ENCODE measurements around the genes MTHFS and MEX3B.

DNA sequence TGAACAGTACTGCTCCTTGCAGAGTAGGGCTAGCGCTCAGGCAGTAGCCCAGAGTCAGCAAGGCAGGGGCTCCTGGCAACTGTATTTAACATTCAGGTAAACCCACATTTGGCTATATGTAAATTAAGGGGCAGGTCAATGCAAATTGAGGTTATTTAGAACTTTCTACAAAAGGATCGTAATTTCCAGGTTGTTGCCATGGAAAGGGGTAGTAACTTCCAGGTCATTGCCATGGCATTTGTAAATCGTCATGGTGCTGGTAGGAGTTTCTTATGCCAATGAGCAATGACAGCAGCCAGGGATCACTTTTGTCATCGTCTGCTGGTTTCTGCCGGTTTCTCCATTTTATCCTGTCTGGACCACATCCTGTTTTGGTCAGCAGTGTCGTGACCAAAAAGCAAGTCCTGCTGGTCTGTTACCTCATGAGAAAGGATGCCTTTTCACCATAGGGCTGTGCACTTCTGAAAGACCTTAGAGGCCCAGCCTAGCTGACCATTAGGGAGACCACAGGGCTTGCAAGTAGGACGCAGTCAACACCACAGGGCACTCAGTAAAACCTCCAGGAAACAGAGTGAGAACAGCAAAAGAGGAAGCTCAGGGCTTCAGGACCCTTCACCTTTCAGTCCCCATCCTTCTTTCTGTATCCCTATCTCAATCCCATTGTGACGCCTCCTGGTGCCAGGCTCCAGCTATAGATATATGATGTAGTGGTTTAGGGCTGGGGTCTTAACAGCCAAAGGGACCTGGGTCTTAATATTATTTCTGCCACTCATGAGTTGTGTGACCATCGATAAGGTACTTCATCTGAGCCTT lies 24.1 kb downstream of the MTHFS start:
- RRBS = no CpG with 5 or more reads among the region's 9 CpGs

- RRBS = 22% methylated on average over 9 of the region's 39 CpGs
These were observed 428 bp downstream of the MTHFS start for GRCh38 chr15:79896270-79896902.

GRCh38 chr15:79896903-79897775 lies at the start of gene MTHFS:
Gene MTHFS, minus strand, starts transcription at chr15:79897014.
- RRBS = 28% methylated on average over 28 of the region's 68 CpGs

DNA sequence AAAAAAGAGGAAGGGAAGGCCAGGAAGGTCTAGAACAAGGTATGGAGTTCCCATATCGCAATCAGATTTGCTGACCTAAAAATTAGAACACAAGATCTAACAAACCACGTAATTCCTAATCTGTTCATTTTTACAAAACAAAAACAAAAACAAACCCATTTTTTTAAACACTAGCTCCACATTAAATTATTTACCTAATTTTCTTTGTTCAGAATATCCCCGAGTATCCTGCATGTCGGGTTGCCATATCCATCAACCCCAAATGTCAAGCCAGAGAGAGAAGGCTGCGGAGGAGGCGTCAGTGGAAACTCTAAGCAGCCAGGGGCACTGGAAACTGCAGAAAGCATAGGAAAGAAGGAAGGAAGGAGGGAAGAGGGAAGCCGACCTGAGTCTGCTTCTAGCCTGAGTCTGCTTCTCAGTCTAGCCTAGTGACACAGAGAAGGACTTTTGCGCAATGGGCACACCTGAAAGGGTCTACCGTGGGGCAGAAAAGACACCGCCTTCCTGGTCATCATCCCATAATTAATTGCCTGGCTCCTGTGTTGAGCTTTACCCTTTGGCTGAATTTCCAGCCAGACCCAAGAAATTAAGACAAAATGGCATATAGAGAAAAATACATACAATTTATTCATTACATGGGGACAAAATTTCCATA lies 10.6 kb downstream of the BCL2A1 start:
- RRBS = no CpG with 5 or more reads among the region's 10 CpGs

- RRBS = no CpG with 5 or more reads among the region's 2 CpGs
These were observed 7.4 kb upstream of the BCL2A1 start for GRCh38 chr15:79978418-79978711.

- RRBS = no CpG with 5 or more reads among the region's 2 CpGs
These were observed 39.1 kb upstream of the FAH start for GRCh38 chr15:80113573-80114199.

GRCh38 chr15:80343232-80343716 lies 60.9 kb upstream of the ARNT2 start:
- RRBS = no CpG with 5 or more reads among the region's 5 CpGs

DNA sequence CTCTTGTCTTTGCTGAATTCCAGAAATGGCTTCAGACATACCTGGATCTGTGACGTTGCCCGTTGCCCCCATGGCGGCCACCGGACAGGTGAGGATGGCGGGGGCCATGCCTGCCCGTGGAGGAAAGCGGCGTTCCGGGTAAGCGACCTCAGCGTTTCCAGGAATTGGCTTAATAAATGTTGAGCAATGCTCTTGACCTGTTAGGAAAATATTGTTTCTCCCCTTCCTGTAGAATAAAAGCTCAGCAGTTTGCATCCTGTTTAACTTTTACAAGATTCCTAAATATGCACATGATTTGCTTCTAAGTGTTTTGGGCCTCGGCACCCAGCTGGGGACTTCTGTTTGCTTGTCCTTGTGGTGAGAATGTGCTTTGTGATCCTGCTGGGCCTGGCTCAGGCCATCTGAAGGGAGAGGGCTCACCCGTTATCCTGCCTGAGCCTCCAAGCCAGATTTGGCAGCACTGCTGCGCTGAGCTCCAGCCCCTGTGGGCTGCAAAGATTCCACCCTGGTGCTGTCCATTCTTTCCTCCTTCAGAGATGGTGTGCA lies 46.7 kb downstream of the ARNT2 start:
- RRBS = 93% methylated on average over 6 of the region's 14 CpGs

DNA sequence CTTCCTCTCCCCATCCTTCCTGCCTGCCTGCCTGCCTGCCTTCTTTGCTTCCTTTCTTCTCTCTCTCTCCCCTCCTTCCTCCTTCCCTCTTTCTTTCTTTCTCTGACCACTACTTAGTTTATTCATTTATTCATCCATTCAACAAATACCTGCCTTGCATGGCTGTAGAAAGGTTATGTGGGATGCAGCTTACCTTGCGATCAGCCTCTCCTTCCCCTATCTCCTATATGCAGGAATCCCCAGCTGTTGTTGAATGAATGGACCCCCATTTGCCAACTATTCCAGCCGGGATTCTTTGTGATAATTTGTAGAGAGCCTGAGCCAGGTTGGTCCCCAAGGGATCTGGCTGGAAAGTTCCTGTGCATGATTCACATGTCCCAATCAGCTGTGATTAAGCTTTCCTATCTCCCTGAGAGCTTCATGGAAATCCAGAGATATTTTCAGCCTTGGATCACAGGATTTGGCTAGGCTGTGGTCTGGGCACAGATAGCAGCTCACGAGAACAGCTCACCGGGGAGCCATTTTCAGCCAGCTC lies 76.6 kb downstream of the ARNT2 start:
- RRBS = no CpG with 5 or more reads among the region's 4 CpGs

GRCh38 chr15:80682000-80682874 lies 12.9 kb upstream of the ABHD17C start:
- RRBS = no CpG with 5 or more reads among the region's 6 CpGs

DNA sequence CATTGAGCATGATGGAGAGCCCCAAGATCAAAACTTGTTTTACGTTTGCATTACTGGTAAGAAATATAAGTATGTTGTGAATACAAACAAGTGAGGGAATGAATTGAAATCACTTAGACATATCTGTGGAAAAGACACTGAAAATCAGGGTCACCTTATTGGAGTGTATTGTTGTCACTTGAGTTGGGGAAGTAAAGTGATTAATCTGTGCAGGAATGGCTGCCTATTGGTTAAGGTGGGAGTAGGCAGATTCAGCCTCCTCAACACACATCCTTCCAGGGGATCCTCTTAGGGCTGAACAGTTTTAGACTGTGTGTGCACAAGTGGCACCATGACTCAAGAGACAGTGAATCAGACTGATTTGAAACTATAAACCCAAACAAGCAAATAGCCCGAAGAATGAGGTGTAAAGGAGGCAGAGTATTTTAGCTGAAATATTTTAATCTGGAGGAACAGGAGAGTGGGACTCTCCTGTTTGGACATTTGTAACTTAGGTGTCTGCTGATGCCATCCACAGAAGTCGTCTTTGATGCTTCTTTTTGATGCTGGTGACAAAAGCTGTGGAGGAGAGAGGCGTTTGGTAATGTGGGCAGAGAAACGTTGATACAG lies 4.9 kb downstream of the ABHD17C start:
- RRBS = no CpG with 5 or more reads among the region's 5 CpGs

DNA sequence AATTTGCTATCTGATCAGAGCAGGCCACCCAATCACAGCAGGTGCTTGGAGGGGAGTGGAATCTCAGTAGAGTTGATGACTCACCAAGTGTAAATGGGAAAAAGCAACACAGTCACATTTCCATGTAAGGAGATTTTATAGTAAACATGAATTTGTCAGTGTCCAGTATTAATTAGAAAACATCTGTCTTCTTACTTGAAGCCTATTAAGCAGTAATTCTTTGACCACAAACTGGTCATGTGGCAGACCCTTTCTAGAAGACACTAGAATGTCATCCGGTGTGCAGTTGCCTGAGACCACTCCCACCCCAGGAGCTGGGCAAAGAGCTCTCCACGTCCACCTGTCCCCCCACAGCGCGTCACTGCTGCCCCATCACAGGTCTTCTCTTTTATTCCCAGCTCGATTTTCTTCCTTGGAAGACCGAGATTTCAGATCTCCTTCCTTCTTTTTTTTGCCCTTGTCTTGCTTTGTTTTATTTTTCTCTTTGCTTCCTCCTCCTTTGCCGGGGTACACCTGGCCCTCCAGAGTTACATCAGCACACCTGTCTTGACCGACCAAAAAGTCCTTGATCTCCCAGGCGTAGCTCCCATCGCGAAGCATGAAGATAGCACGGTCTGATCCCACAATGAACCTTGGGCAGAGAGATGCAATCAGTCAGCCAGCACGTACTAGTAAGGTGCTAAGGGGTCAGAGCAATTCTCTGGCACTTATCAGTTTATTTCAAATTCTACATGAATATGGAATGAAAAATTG lies 10.6 kb downstream of the MESD start:
- RRBS = no CpG with 5 or more reads among the region's 13 CpGs

- RRBS = 7% methylated on average over 2 of the region's 7 CpGs
These were observed 13.6 kb upstream of the IL16 start for GRCh38 chr15:81183104-81183529.

DNA sequence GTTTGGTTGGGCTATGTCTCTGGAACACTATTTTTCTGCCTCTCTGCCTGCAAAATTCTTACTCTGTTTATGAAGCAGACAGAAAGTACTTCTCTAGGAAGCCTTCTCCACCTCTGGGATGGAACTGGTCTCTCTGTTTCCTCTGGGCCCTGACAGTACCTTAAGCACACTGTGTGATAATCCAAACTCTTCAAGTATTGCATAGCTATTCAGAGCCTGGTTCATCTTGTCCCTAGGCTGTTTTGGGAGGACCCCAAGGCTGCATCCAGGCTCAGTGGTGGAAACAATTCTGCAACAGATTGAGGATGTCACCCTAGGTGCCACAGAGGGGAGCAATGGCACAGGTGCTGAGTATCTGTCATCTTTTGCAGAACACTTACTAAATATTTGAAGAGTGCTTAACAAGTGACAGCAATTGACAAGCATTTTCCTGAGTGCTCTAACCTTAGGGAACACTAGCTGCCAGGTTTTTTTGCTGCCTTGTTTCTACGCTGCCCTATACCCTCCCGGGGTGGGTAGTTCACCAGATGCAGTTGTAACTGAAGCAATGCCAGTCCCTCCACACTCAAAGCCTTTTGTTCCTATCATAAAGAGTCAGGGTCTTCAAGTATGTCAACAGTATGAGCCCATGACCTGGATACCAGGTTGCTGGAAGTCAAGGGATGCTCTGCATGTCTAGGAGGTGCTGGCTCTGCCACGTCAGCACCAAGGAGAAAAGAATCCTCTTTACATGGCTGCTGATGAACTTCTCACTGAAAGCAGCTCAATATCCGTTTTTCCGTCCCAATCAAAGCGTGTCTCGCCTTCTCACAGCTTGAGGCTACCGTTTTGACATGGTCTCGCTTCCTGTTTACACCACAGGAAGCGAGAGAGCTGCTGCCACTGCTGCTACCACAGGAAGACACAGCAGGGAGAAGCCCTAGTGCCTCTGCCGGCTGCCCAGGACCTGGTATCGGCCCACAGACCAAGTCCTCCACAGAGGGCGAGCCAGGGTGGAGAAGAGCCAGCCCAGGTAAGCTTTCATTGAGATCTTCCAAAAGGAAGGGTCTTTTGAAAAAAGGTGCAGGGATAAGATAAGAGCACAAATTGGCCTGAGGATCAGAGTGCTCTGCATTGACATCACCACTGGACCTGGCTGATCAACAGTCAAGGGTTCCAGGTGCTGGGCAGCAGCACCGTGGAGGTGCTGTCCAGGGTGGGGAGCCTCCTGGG lies 27.5 kb downstream of the STARD5 start:
- RRBS = no CpG with 5 or more reads among the region's 14 CpGs

GRCh38 chr15:81870847-81871453 lies 174.9 kb downstream of the MEX3B start:
- RRBS = no CpG with 5 or more reads among the region's 30 CpGs

GRCh38 chr15:82022129-82022554 lies 23.7 kb downstream of the MEX3B start:
- RRBS = no CpG with 5 or more reads among the region's 1 CpG

DNA sequence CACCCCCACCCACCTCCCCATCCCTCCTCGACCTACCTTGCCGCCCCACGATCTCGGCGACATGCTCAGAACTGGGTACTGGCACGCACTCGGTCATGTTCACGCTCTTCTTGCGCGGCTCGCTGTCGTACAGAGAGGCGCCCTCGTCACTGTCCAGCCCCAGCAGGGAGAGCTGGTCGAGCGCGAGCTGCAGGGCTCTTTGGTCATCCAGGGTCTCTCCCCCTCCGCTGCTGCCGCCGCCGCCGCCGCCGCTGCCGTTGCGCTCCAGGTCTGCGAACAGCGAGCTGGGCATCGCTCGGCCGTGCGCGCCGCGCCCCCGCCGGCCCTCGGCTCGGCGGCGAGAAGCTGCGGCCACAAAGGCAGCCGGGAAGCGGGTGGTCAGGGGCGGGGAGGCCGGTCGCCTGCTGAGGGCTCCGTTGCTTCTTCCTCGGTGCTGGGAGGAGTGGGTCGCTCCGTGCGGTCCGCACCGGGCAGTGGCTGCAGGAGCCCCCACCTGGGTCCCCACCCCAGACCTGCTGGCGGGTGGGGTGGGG lies 338 bp downstream of the MEX3B start:
- RRBS = 4% methylated on average over 16 of the region's 55 CpGs

DNA sequence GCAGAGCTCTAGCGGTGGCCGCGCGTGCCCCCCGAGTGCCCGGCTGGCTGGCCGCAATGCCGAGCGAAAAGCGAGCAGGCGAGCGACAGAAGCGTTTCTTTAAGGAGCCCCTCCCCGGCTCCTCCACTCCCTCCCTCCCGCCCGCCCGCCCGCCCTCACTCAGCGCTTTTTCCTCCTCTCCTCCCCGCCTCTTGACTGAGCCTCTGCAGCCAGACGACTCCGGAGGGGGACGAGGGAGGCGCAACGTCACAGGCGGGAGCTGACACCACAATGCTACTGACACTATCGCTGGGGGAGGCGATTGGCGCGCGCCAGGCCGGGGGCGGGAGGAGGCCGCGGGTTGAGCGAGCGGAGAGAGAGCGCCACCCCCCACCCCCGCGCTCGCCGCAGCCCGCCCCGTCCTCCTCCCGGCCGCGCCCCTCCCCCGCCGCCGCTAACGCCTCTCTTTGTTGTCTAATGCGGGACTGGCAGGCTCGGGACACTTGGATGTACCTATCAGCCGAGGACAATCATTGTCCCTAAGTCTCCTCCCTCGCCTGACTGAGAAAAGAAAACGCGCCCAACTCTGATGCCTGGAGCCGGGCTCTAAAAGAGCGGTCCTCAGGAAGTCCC lies at the start of gene MEX3B:
Gene MEX3B (minus strand): TSS at position 72 of the 612 bp plus-strand sequence.
- RRBS = 2% methylated on average over 39 of the region's 59 CpGs

DNA sequence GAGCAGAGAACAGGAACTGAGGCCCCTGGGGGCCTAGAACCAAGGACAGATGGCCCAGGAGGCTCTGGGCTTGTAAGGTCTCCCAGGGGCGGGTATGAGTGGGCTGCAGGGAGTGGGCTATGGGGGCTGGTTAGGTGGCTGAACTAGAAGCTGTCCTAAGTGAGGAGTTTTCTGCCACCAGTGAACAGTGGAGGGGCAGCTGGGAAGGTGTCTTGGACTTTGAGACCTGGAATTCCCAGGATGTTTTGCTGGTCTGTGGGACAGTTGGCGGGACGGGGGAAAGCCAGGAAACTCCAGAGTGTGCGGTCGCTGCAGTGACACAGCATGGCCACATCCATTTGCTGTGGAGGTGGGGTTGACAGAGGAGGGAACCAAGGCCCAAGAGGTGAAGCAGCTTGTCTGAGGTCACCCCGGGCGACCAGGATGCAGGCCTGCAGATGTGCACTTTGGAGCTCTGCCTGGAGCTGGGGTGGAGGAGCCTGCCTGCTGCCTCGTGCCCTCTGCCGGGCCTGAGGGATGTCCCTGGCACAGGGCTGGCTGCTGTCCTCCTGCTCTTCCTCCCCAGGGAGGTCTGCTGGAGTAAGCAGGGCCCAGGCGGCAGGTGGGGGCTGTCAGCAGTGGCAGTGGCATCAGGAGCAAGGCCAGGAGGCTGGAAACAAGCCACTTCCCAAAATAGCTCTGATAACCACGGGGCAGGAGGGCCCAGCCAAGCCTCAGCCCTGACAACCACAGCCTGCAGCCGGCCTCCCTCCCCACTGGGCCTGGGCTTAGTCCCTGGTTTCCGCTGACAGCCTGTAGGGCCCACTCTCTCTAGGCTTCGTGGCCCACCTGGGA lies 16.2 kb downstream of the GOLGA6L10 start:
- RRBS = no CpG with 5 or more reads among the region's 14 CpGs

DNA sequence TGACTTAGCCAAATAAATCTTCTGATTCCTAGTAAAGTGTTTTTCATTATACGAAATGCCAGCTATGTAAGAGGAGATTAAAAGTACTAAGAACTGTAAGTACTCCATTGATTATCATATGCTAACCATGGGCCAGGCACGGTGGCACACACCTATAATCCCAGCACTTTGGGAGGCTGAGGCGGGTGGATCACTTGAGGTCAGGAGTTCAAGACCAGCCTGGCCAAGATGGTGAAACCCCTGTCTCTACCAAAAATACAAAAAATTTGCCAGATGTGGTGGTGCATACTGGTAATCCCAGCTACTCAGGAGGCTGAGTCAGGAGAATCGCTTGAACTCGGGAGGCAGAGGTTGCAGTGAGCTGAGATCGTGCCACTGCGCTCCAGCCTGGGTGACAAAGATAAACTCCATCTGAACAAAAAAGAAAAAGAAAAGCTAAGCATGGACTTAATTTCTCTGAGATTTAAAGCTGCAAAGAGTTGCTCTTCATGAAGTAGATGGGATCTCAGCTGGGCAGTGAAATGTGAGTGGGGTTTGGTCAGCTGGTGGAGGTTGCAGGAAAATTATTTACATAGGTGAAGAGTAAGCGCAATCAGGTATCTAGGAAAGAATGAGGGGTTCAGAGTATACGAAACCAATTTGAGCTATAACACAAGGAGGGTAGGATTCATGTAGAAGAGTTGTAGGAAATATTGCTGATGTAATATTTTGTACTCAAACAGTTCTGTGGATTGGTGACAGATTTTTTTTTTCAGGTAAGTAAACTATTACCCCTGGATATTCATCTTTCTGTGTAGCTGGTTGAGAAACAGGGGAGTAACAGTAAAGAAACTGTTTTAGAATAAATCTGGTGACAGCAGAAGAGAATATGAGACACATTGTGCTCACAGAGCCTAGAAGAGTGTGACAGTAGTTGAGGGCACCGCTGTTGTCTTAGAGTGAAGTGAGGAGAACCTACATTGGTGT lies 13.8 kb upstream of the GOLGA6L9 start:
- RRBS = no CpG with 5 or more reads among the region's 10 CpGs

All from HL-60 (cell line).